Bronchial lymph node (tissue), 1 donor: ENCODE results near the gene NFASC.

- PRO-cap: no peak
Observed at GRCh38 chr1:204103973-204105205, 31.5 kb downstream of the SOX13 start.

GRCh38 chr1:204121725-204122311 is 30.0 kb downstream of the ETNK2 start:
- PRO-cap: no peak

GRCh38 chr1:204142230-204142800 is 9.5 kb downstream of the ETNK2 start:
- PRO-cap: no peak

DNA sequence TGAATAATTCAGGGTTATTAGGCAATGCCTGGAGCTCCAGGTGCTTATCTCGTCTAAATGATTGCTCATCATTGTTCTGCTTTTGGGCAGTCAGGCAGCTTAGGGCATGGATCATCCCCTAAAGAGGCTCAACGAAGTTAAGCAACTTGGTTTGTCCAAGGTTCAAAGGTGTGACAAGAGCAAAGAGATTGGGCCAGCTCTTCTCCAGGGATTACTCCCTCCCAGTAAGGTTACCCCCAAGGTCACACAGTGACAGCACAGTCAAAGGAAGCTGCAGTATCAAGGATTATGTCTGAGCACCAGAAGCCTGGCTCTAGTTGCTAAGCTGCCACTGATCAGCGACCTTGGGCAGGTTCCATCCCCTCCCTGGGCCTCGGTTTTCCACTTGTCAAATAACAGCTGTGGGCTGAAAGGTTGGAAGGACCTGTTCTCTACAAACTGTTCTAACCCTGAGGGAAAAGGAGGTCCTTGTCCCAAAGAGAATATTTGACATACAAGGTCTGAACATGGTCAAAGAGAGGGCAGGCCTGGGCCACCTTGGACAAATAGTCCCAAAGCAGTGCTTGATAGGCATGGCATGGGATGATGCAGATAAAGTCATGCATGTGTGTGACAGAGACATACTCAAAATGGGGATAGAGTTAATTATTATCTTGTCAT is 6.7 kb downstream of the ETNK2 start:
- PRO-cap: no peak

DNA sequence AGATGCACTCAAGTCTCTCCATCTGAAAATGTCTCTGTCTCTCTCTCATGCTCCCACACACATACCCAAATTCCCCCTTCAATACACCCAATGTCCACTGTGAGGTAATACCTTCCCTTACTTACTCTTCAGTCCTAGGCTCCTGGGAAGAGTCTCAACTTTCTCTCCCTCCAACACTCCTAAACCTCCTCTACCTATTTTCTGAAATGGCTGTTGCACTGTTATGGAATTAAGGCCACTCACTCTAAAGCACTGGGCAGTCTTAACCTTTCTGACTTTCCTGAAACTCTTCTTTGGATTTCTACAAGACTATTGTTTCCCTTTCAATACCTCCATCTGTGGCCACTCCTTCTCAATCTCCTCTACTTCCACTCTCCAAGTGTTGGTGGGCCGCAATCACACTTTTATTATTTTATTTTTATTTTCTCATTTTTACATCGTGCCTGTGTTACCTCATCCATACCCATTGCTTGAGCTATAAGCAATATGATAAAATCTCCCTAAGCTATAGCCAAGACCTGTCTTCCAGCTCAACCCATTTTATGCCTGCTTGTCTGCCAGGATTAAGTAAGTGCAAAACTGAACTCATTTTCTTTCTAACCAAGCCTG is 56.2 kb upstream of the GOLT1A start:
- PRO-cap: no peak

- PRO-cap: no peak
Observed at GRCh38 chr1:204348025-204348667, 11.6 kb downstream of the PLEKHA6 start.

GRCh38 chr1:204407561-204408426 is 3.8 kb downstream of the PPP1R15B start:
- PRO-cap: no peak

DNA sequence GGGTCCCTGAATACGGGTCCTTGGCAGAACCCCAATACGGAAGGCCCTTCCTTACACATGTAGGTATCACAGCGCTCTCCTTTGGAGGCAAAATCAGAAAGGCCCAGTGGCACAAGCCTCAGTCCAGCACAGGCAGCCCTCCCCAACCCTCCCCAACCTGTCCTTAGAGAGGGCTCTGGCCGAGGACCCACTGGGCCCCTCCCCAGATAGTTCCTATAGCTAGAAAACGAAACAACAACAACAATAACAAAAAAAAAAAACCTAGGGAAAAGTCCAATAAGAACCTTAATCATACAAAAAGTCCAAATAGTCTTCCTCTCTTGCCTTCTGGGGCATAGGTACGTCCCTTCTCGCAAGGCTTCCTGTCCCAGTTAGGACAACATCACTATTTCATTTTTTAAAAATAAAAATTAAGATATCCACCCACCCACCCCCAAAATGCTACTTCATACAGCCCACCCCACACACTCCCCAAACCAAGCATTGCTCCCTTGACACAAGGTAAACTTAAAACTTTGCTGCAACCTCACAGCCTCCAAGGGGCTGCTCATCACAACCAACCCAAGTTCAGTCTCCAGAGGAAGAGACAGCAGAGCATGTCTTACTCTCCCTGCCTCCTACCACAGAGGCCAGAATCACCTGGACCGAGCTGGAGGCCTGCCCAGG is 12.6 kb upstream of the PPP1R15B start:
- PRO-cap: no peak

DNA sequence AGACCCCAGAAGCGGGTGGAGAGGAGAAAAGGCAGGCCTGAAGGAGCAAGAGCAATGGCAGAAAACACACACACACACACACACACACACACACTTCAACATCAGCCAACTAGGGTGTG is 1.3 kb downstream of the PIK3C2B start:
- PRO-cap: no peak

DNA sequence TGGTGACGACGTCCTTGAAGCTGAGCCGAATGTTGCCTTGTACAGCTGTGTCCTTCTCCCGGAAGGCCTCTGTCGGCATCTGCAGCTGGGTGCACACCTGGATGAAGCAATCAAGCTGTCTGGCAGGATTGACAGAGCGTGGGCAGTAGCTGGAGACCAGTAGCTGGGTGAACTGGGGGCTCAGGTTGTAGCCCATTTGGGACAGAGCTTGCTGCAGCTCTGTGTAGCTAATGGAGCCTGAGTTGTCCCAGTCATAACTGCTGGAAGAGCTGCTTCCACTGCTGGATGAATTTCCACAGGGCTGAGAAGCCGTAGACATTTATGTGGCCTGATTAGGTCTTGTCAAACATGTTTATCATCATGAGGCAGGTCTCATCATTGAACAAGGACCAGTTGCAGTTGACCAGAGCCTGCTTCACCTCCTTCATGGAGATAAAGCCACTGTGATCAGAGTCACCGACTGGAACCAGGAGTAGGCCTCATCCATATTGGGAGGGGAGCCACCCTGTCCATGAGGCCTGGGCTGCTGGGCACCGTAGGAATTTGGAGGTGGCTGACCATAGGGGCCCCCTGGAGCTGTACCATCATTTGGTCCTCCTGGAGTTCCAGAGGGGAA is 12.8 kb downstream of the MDM4 start:
- PRO-cap: no peak

GRCh38 chr1:204551593-204552048 is 35.4 kb downstream of the MDM4 start:
- PRO-cap: no peak

- PRO-cap: no peak
Observed at GRCh38 chr1:204561749-204562298, 45.6 kb downstream of the MDM4 start.

DNA sequence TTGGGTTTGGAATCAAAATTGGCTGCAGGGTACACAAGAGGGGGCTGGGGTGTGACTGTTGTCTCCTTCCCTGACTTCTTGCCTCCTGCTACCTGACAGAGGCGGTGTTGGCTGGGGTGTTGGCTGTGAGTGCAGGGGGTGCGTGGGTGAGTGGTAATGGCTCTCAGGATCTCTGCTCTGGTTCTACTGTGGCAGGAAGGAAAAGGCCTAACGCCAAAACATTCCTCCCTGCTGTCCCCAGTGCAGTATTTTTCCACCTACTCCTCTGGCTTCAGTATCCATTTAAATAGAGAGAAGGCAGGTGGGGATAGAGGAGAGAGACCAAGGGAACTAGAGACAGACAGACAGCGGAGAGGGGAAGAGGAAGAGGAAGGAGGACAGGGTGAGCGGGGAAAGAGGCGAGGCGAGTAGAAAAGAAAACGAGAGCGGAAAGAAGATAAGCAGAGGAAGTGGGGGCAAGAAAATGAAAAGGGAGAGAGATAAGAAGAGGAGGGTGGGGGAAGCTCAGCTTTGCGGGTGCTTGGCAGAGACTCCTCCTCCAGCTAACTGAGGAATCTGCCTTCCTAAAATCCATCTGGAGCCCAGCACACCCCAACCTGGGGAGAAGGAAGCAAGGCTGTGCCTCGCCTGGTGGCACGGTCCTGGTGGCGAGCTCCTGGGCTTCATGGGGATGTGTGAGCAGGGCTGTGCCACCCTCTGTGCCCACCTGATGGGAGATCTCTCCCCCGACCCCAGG is 20.9 kb upstream of the LRRN2 start:
- PRO-cap: no peak

- PRO-cap: bidirectional peak, plus-strand start at chr1:204828675, minus-strand start at chr1:204828556; unidirectional peak, minus-strand start at chr1:204828871
Observed at GRCh38 chr1:204828433-204829046, at the start of gene NFASC. TSS of gene NFASC (plus strand) at chr1:204828652.

DNA sequence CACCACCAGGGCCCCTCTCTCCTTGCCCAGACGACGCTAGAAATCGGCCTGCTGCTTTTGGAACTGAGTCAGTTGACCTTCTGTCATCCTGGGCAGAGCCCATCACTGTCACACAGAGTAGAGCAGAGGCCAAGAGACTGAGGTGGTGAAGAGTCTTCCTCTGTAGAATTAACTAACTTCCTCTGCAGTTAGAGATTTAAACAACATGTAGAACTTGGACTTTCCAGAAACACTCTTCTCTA is 83.5 kb upstream of the CNTN2 start:
- PRO-cap: no peak

DNA sequence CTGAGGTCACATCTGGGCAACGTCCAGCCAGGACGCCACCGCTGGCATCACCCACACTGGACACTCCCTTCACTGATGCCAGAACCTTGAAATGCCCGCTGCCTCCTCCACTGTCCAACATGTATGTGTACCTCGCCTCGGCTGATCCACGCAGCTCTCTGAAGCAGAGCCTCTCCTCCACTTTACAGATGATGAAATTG is 5.4 kb upstream of the CNTN2 start:
- PRO-cap: no peak

GRCh38 chr1:205049487-205049784 is 6.4 kb downstream of the CNTN2 start:
- PRO-cap: no peak

GRCh38 chr1:205072736-205073033 is 11.6 kb downstream of the TMEM81 start:
- PRO-cap: no peak

- PRO-cap: no peak
Observed at GRCh38 chr1:205294032-205295245, 27.1 kb downstream of the NUAK2 start.

DNA sequence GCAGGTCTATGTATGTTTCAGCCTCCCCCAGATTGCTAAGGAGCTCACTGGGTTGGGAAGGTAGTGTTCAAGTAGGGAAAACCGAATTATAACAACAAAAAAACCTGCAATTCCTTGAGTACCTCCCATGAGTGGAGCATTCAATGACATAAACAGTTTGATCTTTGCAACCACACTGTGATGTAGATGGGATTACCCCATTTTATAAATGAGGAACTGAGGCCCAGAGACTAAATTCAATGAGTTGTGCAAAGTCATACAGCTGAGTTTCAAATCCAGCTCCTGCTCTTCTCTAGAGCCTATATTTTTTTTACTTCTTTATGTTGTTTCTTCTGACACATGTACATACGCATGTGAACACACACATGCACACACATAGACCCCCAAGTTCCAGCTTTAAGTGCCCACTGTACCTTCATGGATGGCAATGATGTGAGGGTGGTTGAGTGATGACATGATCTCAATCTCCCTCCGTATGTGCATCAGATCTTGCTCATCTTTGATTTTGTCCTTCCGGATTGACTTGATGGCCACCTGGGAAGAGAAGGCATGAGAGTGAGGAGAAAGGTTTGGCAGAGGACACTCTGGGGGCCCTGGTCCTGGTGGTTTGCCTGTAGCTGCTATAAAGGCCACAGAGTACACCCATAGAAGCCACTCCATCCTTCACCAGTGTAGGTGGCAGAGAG is 10.1 kb downstream of the NUAK2 start:
- PRO-cap: no peak